ENCODE data around the genes OPCML, JAM3 and GLB1L3.

DNA sequence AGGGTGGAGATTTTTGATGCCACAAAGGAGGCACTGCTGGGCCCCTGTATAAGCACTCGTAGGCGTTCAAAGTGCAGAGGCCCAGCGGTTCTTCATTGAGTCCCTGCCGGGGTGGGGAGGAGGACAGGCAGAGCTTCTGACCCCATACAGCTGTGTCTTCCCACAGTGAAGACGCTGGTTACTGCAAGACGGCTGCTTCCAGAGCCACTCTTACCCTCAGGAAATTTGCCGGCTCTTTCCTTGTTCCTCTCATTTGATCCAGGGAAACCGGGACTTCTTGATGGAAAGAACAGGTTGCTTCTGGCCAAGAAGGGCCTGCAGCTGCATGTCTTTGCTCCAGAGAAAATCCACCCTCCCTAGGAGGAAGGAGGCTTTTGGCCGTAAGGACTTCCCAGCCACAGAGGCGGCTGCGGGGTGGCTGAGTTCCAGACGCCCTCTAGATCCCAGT, 9.3 kb downstream of the ADAMTS15 start:
- RRBS: no CpG with 5 or more reads among the region's 12 CpGs

DNA sequence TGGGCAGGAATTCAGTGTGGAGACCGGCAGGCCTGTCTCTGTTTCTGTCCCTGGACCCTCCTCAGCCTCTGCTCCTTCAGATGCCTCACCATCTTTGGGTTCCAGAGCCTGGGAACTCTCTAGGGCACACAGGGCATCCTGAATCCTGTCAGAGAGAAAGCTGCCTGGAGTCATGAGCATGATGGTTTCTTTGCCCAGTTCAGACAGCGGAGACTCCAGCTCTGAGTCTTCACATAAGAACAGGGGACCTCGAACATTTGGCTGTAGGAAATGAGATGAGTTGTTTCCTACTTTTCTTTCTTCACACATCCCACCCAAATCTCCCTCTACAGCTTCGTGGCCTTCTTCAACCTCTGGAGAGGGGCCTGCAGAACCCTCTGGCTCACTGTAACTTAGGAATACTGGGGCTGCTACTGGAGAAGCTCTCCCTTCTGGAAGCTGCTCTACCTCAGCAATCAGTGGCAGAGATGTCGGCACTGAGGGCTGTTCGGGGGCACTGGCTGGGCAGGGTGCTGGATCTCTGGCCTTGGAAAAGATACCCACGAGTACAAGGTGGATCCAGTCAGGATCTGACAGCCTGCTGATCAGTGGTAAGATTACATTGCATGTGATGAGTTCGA, 1.6 kb downstream of the SNX19 start:
- RRBS: no CpG with 5 or more reads among the region's 8 CpGs

DNA sequence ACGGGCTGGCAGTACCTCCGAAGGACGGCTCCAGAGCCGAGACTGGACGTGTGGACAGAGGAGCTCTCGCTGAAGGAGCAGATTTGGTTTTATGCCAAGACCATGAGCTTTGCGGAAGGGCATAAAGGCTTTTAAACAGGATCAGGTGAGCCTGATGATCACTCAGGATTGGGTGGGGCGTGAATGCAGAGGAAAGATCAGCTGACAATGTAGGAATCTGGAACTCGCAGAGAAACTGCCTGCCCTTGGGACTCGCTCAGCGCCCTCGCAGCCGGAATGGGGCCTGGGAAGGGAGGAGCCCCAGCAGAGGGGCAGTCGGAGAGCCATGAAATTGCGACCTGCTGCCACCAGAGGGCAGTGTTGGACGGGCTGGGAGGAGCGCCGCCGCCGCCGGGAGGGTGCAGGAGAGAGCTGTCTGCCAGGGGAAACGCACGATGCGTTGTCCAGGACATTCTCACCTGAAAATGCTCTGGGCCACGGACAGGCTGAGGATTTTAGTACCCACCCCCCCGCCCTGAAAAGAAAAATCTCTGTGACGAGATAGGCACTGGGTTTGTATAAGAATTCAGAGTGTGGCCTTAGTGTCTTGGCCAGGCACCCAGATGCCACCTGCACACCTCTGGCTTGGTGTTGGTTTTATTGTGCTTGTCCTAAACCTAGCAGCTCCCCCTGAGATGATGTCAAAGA, 324.4 kb downstream of the NTM start:
- RRBS: no CpG with 5 or more reads among the region's 27 CpGs

DNA sequence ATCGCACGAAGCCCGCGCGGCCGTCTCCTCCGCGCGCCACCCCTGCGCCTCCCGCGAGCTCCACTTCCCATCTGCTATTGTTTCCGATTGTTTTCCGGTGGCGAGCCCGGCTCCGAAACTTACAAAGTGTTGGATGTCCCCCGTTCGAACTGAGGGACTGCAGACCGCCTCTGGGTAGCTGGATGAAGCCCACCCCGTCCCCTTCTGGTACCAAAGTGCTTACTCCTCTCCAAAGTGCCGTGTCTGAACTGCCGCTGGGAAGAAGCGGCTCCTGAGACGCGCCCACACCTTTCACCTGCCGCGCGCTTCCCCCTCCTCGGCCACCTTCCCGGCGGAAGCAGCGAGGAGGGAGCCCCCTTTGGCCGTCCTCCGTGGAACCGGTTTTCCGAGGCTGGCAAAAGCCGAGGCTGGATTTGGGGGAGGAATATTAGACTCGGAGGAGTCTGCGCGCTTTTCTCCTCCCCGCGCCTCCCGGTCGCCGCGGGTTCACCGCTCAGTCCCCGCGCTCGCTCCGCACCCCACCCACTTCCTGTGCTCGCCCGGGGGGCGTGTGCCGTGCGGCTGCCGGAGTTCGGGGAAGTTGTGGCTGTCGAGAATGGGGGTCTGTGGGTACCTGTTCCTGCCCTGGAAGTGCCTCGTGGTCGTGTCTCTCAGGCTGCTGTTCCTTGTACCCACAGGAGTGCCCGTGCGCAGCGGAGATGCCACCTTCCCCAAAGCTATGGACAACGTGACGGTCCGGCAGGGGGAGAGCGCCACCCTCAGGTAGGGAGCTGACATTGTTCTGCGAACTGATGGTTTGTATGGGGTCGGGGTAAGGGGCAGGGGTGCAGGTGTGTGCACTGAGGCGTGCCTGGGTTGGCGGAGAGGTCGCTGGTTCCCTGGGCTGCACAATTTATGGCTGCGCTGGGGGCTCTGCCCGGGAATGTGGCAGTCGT, 540.7 kb downstream of the NTM start:
- RRBS: 67% methylated on average over 32 of the region's 77 CpGs

DNA sequence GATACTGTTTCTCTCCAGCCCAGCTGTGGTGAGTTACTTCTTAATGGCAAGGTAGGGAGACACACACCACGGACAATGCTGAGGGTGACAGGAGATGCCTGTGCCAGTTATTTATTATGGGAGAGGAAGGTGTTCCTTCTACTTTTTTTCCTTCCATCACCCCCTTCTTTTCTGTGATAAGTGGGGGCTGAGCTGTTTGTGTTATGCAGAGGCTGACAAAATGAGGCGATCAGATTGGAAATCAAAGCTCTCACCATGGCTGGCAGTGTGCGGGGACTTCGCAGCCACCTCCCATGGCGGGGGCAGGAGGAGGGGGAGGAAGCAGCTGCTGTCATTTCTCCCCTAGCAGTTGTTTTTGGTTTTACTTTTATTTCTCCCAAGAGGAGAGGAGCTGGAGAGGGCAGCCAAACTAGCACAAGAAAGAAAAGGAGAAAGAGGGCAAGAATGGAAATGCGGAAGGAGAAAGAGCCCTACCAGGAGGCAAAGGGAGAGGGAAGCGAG, 755.9 kb downstream of the NTM start:
- RRBS: no CpG with 5 or more reads among the region's 7 CpGs

DNA sequence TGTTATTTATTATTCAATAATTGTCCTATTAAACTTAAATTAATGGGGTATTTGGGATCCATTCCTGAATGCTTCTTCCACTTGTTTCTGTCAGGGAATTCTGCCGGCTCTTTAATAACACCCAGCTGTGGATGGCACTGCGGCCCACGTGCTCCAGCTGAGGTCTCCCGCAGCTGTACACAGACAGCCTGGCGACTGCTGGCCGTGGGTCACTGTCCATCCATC, 485.0 kb downstream of the OPCML start:
- RRBS: no CpG with 5 or more reads among the region's 6 CpGs

DNA sequence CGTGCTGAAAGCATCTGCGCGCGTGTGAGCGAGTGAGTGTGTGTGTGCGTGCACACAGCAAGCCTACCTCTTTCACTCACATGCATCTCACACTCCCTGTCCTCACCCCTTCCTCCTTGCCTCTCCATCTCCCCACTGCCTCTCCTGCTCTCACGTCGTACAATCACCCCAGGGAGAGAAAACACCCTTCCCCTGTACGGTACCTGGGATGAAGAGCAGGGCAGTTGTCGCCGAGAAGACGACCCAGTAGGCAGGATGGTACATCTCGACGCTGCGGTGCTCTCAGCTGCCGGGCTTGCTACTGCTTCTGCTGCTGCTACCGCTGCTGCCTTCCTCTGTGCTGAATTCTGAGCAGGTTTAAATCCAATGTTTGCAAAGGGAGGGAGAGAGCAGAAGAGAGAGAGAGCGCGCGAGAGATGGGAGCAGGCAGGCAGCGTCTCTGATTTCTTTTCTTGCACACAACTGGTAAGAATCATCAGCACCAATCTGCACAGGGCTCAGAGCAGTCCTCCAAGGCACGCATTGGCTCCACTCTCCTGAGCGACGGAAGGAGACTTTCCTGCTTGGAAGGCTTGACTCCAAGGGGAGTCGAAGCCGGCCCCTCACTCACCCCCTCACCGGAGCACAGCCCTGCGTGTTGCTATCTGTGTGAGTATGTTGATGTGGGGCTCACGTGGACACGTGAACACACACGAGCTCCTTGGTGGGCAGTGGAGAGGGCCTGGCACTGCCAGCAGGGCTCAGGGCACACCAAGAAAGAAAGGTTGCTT, at the start of gene OPCML:
OPCML (minus strand) TSS at position 441 of the 770 bp plus-strand sequence.
- RRBS: no CpG with 5 or more reads among the region's 31 CpGs

DNA sequence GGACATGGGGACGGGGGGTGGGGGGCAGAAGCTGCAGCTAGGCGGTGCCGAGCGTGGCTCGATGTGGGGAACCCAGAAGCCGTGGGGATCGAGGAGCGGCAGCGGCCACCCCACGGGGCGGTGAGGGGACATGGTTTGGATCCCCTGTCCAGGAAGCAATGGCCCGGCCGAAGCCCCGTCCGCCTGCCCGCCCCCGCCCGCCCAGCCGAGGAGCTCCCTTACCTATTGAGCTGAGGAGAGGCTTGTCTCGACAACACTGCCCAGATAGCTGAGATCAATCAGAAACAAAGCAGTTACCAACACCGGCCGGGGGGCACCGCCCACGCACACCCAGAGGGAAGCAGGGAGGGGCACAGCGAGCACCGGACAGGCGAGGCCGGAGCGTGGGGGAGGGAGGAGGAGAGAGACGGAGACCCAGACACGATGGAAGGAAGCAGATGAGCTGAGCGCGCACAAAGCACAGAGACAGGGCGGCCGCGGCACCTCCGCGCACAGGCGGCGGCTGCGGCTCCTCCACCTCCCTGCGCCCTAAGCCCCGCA, 38.7 kb downstream of the IGSF9B start:
- RRBS: 26% methylated on average over 5 of the region's 43 CpGs

DNA sequence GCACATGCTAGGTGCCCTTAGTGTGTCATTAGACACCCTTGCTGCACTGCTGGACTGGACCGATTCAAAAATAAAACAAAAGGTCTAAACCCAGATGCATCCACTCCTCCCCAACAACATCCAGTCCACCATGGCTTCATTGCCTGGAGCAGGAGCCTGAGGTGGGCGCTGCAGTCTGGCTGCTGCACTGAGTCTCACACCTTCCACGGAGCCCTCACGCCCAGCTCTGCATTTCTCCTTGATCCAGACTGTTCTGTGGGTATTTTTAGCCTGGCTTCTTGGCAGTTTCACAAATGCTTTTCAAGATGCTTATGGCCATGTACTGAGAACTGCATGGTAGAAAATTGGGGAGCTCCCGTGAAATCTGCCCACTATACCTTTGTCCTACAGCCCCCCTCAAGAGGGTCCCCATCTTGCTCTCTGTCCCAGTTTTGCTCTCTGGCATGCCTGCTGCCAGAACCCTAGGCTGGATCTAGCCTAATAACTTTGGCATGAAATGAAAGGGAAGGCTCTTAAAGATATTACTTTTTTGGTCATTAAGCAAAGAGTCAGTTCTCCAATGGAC, 53.3 kb upstream of the JAM3 start:
- RRBS: no CpG with 5 or more reads among the region's 5 CpGs

- RRBS: no CpG with 5 or more reads among the region's 21 CpGs
Measured at GRCh38 chr11:134040409-134041389, 28.2 kb upstream of the JAM3 start.

- RRBS: 72% methylated on average over 9 of the region's 52 CpGs
Measured at GRCh38 chr11:134068715-134069339, at the start of gene JAM3. TSS of gene JAM3 (plus strand) at chr11:134069072.

DNA sequence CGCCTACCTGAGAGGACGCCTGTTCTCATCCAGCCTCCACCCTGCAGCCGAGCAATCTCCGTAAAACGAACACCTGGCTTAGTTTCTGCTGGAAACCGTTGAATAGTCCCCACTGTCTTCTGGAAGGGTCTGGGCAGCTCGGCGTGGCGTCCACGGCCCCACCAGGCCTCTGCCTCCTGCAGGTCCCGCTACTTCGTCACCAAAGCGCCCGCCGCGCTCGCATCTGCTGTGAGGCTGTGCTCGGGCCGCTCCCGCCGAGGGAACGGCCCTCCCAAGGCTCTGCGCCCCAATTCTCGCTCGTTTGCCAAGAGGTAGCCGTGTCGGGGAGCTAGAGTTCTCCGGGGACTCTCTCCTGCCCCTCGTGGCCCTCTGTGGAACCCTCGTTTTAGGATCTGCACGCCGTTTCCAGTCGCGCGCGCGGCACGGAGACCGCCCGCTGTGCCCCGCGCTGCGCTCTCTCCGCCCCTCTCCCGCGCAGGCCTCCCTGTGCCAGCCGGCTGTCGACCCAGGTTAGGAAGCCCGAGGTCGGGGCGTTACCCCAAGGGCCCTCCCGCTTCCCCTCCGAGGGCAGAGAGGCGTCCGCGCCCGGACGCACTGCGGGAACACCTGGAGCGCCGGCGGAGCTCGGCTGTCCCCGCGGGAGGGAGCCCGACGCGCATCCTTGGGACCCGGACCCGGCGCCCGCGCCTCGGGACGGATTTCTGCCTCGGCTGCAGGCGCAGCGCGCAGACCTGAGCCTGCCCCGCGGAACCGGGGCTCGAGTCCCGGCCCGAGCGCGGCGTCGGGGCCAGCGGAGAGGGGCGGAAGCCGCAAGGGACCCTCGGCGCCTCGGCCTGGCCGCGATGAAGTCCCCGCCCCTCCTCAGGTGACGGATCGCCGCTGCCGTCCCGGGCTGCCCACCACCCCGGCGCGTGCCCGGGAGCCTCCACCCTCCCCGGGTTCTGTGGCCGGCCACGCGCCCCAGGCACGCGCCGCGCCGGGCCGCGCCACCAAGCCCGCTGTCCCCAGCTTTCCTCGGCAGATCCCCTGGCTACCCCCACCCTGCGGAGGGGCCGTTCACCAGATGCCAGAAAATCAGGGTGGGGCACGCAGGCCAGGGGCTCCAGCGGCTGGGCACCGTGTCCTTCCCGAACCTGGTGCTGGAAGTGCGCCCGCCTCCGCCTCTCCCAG, at the start of gene GLB1L3:
GLB1L3 (plus strand) TSS at position 481 of the 1,170 bp plus-strand sequence.
- RRBS: 57% methylated on average over 31 of the region's 129 CpGs

GRCh38 chr11:134979092-134979515, 567.1 kb upstream of the B3GAT1 start:
- RRBS: no CpG with 5 or more reads among the region's 12 CpGs